ENCODE measurements around a stretch of chr12.

DNA sequence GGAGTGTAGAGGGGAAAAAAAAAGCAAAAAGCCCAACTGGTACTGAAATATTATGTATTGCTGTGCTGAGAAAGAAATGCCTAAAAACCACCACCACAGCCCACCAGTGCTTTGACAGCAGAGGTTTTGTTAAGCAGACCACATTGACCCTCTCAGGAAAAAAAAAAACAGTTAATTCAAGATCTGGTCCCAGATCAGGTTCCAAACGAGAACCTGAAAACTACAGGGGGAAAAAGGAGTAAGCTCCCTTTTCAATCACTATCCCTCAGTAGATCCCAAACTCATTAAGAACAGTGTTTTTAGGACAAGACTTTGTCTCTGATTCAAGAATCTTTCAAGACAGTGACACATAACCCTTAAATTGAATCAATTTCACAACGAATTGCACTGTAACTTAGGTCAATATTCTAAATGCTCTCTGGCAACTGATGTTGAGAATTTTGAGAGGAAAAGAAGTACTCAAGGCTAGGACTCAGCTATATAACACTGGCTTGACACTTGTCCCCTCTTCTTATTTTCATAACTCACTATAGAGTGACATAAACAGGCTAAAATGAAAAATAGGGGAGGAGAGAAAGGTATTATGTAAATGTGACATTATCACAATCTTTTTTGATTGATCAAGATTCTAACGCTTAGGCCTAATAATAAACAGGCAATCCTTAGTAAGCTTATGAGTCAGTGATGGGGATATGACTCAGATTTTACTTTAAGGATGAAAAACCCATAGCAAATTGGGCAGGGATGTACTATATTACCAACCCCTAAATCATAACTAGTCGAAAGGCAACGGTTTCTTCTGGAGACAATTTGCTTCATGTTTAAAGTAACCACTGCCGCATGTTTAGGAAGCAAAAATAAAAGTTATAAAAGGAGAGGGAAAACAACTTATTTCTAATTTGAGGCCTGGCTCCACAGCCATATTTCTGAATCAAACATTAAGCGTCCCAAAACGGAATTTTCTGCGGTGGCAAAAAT is 11.0 kb downstream of the BTG1 start:
- PRO-cap = no peak

GRCh38 chr12:92137247-92137693 is 8.4 kb downstream of the BTG1 start:
- PRO-cap = no peak

DNA sequence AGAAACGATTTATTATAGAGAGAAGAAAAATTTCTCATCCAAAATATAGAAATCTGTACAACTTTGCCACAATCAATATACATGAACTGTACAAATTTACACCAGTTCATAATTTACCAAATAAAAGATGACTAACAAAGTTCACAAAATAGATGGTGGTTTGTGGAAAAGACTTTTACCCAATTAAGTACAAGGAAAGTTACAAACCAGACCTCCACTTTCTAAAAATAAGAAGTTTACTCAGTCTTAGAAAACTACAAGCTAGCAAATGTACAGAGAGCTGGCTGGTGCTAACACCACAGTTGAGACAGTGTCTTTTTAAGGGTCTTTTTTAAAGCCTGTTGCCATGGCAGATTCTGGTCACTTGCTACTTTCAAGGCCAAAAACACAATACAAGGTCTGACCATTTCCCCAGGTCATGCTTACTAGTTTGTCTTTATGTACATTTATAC is 2.5 kb downstream of the BTG1 start:
- PRO-cap = no peak

DNA sequence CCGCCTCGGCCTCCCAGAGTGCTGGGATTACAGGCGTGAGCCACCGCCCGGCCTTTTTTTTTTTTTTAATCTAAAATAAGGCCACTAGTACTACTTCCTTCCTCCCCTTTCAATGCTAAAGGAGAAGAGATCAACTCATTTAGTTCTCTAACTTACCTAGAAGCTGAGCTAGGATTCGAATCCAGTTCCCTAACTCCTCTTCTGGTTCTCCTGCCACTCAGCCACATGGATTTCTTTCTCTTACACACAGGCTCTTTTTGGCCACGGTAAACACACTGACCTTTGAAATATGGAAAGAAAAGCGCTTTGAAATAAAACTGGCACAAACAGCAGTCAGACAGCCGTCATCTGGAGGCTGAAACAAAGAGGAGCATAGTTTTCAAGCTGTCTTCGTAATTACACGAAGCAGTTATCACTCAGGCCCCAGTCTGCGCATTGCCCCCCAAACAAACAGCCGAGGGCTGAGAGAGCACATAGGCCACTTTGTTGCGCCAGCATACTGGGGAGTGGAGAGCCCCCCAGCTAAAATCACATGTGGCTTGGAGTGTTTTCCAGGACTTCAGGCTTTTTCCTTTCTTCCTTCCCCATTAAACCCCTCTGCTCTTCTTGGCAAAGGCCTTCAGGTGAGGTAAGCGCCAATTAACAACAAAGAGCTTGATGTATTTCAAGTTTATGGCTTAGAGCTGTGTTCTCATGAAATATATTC is 142.8 kb upstream of the BTG1 start:
- PRO-cap = no peak

- PRO-cap = no peak
These were observed 146.4 kb upstream of the BTG1 start for GRCh38 chr12:92292078-92292390.

DNA sequence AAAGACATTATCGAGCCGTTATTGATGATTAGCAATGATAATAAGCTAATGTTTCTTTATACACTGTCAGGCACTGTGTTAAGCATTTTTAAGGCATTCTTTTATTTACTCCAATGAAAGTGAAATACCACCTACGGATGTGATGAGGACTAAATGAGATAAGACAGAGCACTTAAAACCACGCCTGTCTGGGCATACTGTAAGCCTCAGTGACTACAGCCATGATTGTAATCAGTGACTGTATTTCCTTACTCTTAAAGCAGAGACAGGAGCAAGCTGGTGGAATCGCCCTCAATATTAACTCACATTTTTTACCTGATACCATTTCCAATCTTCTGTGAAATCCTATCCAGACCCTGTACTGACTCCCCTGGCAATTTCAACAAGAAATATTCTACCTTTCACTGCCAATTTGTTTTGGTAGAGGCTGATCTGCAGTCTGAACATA is 195.3 kb upstream of the BTG1 start:
- PRO-cap = no peak

DNA sequence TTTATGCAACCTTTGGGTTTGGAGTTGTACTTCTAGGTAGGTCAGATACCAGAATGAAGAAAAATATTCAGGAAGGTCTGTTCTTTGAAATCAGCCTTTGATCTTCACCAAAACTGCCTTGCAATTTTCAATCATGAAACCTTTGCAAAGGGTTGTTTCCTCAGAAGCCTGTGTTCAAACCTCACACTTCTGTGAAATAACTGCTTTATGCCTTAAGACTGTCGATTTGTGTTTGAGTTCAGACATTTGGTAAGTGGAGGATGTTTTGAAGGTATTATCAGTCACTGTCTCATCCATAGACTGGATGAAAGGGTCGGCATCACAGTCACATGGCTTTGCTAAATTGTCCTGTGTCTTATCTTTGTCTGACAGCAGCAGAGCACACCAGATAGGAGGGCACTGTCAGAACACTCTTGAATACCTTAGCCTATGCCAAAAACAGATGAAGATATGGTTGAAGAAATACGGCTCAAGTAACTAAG is 233.3 kb upstream of the BTG1 start:
- PRO-cap = no peak

DNA sequence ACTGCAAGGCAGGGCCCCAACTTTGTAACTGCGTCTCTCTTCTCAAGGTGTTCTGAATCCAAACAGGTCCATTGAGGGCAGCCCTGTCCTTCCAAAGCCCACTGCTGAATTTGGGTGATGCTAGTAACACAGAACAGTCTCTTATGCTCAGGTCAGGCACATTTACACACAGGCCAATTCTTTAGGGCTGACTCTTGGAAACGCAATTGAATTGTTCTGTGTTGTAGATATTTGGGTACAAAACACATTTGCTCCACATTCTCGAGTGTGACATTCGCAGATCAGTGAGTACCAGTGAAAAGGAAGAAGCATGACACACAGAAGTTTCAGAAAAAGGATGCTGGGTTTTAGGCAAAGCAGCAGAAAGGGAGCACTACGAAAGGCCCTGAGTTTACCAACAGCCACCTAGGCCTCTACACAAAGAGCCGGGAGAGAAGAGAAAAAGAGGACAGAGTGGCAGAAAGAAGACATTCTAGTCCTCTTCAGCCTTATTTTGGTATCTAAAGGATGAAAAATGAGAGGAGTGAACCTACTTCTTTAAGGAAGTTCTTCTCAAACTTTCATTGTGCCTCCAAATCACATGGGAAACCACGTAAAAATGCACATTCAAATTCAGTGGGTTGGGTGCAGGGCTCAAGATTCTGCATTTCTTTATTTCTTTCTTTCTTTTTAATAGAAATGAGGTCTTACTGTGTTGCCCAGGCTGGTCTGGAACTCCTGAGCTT is 254.4 kb upstream of the BTG1 start:
- PRO-cap = no peak

GRCh38 chr12:92416539-92416839 is 270.8 kb upstream of the BTG1 start:
- PRO-cap = no peak

DNA sequence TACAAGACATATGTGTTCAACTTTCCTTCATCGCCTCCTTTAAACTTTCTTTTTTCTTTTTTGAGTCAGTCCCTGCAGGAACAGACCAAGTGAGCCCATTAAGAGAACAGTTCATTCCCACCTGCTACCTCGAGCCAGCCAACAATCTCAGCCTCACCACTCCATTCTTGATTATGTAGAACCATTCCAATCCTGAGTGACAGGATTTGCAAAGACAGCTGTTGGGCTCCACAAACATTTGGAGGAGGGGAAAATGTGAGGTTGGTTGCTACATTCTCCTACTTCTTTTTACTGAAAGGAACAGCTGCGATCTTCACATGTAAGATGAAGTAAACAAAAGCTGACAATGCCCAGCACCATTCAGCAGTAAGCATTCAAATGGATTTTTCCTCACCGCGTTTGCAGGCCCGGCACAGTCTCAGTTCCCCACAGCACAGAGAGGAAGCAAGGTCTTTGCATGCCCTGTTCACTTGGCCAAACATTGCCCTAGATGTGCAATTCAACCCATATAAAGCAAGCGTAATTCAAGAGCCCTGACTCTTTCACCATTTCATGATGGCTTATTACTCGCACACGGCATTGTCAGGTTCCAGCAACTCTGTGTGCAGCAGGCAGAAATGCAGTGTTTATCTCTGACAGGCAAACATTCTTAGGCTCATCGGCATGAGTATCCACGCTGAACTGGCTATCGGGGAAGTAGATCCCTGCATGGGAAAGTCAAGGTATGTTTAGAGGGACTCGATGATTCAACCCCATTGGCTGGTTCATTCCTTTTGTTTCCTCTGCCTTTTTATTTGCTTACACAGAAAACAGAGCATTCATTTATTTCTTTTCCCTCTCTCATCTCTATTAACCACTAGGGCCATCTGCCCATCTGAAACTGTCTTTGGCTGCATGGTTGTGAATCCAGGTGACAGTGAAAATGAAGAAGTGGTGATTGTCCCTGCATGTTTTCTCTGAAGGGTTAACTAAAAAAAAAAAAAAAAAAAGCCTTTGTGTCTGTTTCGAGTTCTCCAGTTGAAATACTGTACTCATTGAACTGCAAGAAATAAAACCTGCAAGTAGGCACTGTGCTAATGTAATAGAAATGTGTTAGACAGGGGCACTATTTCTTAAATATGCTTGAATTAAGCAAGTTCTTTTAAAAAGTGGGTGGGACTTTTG is 236.1 kb upstream of the PLEKHG7 start:
- PRO-cap = no peak

- PRO-cap = no peak
These were observed 145.7 kb upstream of the PLEKHG7 start for GRCh38 chr12:92557085-92557520.

GRCh38 chr12:92602620-92603046 is 100.2 kb upstream of the PLEKHG7 start:
- PRO-cap = no peak

DNA sequence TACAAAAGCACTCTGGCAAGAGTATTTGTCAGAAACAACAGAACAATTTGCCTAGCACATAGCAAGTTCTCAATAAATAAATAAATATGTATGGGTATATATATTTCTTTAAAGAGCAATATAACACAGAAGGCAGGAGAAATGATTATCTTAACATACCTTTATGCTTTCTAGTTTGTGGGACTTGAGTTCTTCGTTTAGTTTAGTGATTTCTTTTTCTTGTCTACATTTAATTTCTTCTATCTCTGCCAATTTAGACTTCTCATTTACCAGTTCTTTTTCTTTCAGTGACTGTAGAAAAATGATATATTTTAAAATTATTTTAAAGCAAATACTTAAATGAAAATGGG is 77.3 kb downstream of the PLEKHG7 start:
- PRO-cap = no peak

- PRO-cap = no peak
These were observed 16.8 kb downstream of the EEA1 start for GRCh38 chr12:92912240-92912760.

- PRO-cap = no peak
These were observed 132.7 kb upstream of the EEA1 start for GRCh38 chr12:93061613-93062424.

- PRO-cap = no peak
These were observed 154.4 kb upstream of the EEA1 start for GRCh38 chr12:93083463-93083895.

DNA sequence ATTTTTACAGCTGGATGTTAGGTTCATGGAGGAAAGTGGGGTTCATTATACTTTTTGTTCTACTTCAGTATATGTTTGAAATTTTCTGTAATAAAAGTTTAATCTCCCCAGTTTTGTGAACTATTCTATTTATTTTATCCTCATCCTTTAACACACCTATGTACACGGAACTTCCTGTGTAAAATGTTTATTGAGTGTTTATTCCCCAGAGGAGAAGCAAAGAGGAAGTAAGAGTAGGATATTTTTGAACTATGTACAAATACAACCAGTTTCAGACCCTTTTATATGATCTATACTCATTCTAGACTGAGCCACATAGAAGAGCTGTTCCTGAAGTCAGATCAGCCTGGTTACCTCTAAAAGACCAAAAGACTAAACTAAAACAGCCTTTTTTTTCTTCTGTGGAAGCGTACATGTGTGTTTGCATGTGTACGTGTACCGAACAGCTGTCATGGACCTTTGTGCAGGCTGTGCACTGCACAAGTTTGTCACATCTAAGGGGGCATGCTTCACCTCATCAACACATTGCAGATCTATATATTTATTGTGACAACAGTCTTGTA is 210.9 kb upstream of the NUDT4 start:
- PRO-cap = no peak

- PRO-cap = no peak
These were observed 175.8 kb upstream of the NUDT4 start for GRCh38 chr12:93201907-93202437.

DNA sequence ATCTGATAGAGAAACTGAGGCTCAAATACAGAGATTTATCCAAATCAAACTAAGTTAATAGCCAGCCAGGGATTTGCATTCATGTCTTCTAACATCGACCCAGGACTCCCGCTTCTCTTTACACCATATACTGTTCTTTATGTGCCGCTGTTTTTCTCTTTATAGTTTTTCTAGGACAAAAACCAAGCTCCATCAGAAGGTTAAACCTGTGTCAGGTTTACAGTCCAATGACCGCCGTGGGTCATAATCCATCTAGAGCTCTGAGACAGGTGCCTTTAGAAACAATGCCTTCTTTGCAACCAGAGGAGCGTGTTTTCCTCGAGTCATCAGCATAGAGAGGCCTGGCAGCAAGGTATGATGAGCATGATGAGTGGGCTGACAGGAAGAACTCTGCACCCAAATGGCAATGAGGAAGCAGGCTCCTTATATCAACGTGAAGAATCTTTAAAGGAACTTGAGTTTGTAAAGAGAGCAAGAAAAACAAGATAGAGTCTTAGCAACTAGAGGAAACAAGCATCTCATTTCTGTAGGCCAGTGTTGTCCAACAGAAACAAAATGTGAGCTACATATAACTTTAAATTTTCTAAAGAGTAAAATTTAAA is 60.5 kb upstream of the NUDT4 start:
- PRO-cap = no peak

- PRO-cap = no peak
These were observed 4.7 kb upstream of the NUDT4 start for GRCh38 chr12:93372966-93373498.

Measured in left ventricle myocardium (tissue), 1 donor.